Transverse colon (tissue), 4 donors: ENCODE measurements around the genes GATA2 and EFCC1.

GRCh38 chr3:127997818-127998270 lies 54.4 kb upstream of the SEC61A1 start:
- PRO-cap, result no peak
- RAMPAGE, long total RNA, 4 experiments, result no peak in any of the 4 experiments

DNA sequence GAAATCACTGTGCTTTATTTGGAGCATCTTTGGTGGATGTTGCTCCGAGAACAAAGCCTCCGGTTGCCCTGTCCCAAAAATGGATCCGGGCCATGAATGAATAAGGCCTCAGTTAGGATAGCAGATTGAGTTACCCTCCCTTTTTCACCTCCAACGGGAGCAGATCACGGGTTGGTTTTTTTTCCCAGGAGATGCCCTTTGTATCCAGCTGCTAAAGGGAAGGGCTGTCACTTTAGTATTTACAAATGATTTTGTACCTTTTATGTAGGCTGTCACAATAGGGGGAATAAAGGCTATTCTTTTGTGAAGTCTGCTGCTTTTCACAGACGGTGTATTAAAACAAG lies 827 bp downstream of the SEC61A1 start:
- PRO-cap, result no peak
- RAMPAGE, long total RNA, 4 experiments, result no peak in any of the 4 experiments

DNA sequence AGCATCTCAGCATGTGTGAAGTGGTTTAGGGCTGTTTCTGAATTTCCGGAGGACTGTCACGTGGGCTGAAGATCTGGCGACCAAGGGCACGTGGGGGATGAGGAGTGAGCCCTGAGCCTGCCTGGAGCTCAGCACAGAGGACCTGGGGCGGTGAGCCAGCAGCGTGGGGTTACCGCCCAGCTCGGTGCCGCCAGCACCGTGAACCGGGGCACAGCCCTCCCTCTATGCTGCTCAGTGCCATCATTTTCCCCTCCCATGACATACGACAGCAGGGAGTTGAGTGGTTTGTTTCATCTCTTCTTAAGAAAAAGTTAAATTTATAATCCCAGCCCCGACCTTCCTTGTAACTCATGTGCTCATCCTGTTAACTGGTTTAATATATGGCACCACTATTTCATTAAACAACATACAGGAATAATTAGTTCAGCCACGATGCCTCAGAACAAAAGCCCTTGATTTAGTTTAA lies 150.1 kb downstream of the DNAJB8 start:
- PRO-cap, result unidirectional peak, plus-strand start at position 136 of the sequence
- RAMPAGE, long total RNA, 4 experiments, result no peak in any of the 4 experiments

- PRO-cap, result no peak
- RAMPAGE, long total RNA, 4 experiments, result no peak in any of the 4 experiments
Observed at GRCh38 chr3:128319815-128320301, 146.8 kb downstream of the DNAJB8 start.

- PRO-cap, result unidirectional peak, plus-strand start at chr3:128416961
- RAMPAGE, long total RNA, 4 experiments, result no peak in any of the 4 experiments
Observed at GRCh38 chr3:128416836-128417245, 49.8 kb downstream of the DNAJB8 start.

DNA sequence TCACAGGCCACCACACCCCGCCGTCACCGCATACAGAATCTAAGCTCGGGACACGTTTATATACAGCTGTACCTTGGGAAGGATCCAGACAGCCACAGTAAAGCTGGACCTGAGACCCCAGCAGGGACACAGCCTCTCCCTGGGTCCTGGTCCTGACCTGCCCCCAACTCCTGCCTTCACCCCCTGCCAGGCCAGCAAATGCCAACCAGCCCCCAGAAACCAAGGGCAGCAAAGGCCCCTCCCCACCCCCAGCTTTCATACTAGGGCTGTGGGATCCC lies 13.0 kb upstream of the DNAJB8 start:
- PRO-cap, result no peak
- RAMPAGE, long total RNA, 4 experiments, result no peak in any of the 4 experiments

GRCh38 chr3:128483640-128484775 lies 9.0 kb downstream of the GATA2 start:
- PRO-cap, result unidirectional peak, plus-strand start at chr3:128484057
- RAMPAGE, long total RNA, 4 experiments, result no peak in any of the 4 experiments

GRCh38 chr3:128492726-128493508 lies at the start of gene GATA2:
GATA2 (minus strand) TSS chr3:128493201.
- PRO-cap, result unidirectional peak, minus-strand start at chr3:128493200
- RAMPAGE, long total RNA, 4 experiments, result no peak in any of the 4 experiments

GRCh38 chr3:128653518-128654493 lies 3.2 kb upstream of the RPN1 start:
- PRO-cap, result no peak
- RAMPAGE, long total RNA, 4 experiments, result no peak in any of the 4 experiments

DNA sequence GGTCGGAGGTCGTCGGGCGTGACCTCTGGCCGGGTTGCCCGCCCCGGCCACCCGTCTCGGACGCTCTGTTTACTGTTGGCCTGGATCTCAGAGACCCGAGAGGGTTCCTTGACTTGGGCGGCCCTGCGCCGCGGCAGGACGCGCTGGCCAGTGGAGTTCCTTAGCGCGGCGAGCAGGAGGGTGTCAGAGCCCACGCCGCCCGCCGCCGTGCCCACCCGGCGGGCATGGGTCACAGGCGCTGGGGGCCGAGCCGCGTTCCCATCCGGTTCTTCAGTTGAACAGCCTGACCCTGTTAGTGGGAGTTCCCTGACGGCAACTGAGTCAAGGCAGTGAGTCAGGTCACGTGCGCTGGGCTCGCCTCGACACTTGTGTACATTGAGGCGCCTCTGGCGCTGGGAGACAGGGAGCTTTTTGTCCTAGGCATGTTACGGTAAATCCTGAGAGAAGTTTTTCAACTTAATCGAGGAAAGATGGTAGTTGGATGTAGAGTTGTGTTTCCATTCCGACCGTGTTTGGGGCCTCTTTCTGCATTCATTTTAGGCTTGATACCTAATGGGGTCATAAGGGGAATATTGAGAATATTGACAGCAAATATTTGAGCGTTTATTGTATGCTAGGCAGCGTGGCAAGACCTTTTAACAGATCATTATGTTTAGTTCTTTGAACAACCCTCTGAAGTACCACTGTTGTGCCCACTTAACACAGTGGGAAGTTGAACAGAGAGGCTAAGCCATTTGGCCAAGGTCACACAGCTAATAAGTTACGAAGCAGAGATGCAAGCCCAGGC lies 753 bp downstream of the RAB7A start:
- PRO-cap, result bidirectional peak, plus-strand start at position 378 of the sequence, minus-strand start at position 294 of the sequence
- RAMPAGE, long total RNA, 4 experiments, result start-site peak on the plus strand in 1 of 4 experiments, centred at positions 233 to 404 of the sequence, 6 to 7 reads per replicate

- PRO-cap, result no peak
- RAMPAGE, long total RNA, 4 experiments, result start-site peak on the plus strand in 1 of 4 experiments, at chr3:128751028-128751167 at its widest, 29 reads per replicate
Observed at GRCh38 chr3:128750883-128751298, 24.9 kb downstream of the RAB7A start.

- PRO-cap, result no peak
- RAMPAGE, long total RNA, 4 experiments, result no peak in any of the 4 experiments
Observed at GRCh38 chr3:128757185-128757885, 31.4 kb downstream of the RAB7A start.

GRCh38 chr3:128766061-128766631 lies 40.2 kb downstream of the RAB7A start:
- PRO-cap, result no peak
- RAMPAGE, long total RNA, 4 experiments, result no peak in any of the 4 experiments

DNA sequence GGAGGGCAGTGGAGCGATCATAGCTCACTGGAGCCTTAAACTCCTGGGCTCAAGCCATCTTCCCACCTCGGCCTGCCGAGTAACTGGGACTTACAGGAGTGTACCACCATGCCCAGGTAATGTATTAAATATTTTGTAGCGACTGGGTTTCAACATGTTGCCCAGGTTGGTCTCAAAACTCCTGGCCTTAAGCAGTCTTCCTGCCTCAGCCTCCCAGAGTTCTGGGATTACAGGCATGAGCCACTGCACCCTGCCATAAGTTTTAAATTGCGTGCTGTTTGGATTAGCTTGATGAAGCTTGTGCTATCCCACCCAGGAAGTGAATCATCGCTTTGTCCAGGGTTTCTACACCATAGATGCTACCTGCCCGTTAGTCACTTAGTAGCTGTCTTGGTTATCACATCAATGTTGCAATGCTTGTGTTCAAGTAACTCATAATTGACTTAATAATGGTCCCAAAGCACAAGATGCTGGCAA lies 61.8 kb downstream of the RAB7A start:
- PRO-cap, result no peak
- RAMPAGE, long total RNA, 4 experiments, result start-site peak on the plus strand in 1 of 4 experiments, centred at position 137 of the sequence, 5 reads per replicate

GRCh38 chr3:128791173-128792076 lies 65.4 kb downstream of the RAB7A start:
- PRO-cap, result no peak
- RAMPAGE, long total RNA, 4 experiments, result no peak in any of the 4 experiments

- PRO-cap, result no peak
- RAMPAGE, long total RNA, 4 experiments, result no peak in any of the 4 experiments
Observed at GRCh38 chr3:128880442-128881276, 1.2 kb downstream of the ACAD9 start.

DNA sequence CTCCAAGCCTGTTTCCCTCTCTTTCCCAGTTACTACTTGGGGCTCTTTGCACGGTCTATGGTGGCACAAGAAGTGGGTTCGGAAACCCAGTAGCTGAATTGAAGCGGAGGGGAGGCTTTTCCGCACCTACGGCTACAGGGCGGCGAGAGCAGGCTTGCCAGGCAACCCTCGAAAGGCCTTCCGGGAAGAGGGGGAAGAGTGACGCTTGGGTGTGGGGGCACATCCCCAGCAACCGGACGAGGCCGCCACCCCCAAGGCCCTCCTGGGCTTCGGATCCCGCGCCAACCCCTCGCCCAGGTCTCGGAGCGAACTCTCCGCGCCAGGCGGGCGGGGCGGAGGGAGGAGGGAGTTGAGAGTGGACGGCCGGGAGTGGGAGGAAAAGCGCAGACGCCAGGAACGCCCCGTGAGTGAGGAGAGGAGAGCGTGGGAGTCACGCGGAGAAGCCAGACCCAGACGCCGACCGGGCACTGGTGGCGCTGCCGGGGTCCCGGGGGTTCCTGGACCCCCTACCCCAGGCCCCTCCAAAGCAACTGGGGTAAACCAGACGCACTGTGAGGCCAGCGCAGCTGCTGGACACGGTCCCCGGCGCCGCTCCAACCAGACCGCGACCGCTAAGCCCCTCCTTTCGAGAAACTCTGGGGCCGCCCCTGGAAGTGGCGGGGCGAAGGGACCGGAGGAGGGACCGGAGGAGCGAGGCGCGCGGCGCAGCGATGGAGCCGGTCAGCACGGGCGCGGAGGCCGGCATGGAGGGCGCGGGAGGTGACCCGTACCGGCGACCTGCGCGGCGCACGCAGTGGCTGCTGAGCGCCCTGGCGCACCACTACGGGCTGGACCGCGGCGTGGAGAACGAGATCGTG lies at the start of gene EFCC1:
EFCC1 (plus strand) TSS at position 386 of the 857 bp plus-strand sequence.
- PRO-cap, result bidirectional peak, plus-strand start at position 446 of the sequence, minus-strand start at position 351 of the sequence; bidirectional peak, plus-strand start at position 693 of the sequence, minus-strand start at position 606 of the sequence
- RAMPAGE, long total RNA, 4 experiments, result start-site peak on the plus strand in 1 of 4 experiments, centred at position 414 of the sequence, 10 reads per replicate

DNA sequence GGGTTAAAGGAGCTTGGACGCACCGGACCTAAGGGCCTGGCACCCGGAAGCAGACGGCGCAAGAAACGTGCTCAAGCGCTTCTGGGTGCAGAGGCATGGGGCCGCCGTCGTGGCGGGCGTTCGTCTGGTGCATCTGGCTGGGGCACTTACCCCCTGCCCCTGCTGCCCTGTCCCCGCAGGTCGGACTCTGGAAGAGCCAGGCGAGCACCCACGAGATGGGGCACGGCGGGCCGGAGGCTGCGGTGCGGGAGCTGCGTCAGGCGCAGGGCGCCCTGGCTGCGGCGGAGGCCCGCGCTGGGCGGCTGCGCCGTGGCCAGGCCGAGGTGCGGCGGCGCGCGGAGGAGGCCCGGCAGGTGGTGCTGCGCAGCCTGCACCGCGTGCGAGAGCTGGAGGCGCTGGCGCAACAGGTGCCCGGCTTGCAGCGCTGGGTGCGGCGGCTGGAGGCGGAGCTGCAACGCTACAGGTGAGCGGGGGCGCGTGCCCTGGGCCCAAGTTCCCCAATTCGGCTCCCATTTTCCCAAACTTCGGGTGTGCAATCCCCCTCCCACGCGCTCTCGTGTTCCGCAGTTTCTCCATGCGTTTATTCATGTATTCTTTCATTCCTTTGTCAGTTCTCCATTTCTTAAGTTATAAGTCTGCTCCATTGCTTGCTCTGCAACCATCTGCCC lies 2.6 kb downstream of the EFCC1 start:
- PRO-cap, result no peak
- RAMPAGE, long total RNA, 4 experiments, result no peak in any of the 4 experiments

- PRO-cap, result no peak
- RAMPAGE, long total RNA, 4 experiments, result start-site peak on the minus strand in 1 of 4 experiments, at chr3:129107786-129108209 at its widest, 12 reads per replicate
Observed at GRCh38 chr3:129107748-129108504, 13.7 kb downstream of the RAB43 start.

DNA sequence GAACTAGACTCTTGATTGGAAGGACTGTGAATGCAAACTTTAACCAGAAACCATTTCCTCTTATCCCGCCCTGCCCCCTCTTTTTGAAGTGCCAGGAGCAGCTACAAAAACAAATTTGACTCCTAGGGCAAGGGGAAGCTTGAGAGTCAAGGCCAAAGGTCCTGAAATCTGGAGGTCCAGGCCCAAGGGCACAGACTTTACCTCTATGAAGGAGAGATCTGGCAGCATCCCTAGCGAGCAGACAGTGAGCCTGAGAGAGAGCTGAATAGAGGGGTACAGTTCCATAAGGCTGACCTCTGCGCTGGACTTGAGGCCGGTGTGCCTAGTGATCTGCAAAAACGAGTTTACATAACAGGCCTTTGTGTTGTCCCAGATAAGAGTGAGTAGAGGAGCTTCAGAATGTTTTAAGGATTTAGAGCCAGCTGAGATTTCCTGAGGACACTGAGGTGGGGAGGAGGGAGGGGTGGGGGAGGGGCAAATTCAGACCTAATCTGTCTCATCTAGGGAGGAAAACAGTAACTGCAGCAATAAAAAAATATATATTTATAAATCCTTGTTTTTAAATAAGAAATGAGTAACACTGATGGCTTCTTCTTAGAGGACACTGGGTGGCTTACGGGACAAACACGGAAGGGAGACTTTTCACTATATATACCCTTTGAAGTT lies 5.0 kb downstream of the RAB43 start:
- PRO-cap, result no peak
- RAMPAGE, long total RNA, 4 experiments, result no peak in any of the 4 experiments